Measurements from ENCODE around the genes CFAP141, ATP8B2, LENEP and MTX1.

GRCh38 chr1:154170163-154170859 is 21.6 kb downstream of the TPM3 start:
- RRBS: no CpG with 5 or more reads among the region's 2 CpGs

DNA sequence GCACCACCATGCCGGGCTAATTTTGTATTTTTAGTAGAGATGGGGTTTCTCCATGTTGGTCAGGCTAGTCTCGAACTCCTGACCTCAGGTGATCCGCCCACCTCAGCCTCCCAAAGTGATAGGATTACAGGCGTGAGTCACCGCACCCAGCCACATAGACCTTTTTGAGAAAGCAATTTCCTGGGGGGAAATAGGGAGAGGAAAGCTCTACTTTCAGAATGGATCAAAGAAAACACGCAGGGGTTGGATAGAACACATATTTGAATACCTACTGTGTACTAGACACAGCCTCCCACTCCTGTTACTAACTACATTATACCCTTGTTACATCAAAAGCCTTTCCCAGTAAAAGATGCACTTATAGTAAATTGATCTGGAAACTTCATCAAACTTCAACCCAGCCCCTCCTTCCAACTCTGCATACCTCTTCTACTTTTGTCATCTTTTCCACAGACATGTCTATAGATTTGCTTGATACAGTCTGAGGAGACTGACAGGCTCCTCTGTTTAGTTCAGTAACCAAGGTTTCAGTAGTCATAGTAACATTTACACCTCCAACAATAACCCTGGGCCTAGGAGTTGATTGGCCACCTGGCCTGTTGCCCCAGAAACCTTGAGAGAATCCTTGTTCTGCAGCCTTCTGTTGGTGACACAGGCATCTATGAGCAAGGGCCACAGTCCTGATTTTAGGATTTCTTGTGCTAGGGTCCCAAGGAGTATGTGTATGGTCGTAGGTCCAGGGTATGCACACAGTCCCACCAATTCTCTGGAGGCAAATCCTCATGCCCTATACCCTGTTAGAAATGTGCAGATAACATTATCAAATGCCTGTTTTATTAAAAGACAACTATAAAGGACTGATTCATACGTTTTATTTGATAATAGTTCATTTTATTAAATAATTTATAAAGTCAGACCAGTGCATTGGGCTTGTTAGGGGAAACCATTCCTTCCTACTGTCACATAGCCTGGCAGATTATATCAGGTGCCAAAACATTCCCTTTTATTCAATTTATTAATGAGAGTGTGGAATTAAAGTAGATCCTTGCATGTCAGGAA is at the start of gene CFAP141:
CFAP141 (minus strand) TSS at position 483 of the 1,059 bp plus-strand sequence.
- RRBS: no CpG with 5 or more reads among the region's 8 CpGs

GRCh38 chr1:154260774-154261132 is 11.7 kb upstream of the HAX1 start:
- RRBS: 95% methylated on average over 4 of the region's 8 CpGs

GRCh38 chr1:154325098-154326123 is at the start of gene ATP8B2:
TSS of gene ATP8B2 (plus strand) at chr1:154325525.
- RRBS: 3% methylated on average over 39 of the region's 88 CpGs

- RRBS: no CpG with 5 or more reads among the region's 12 CpGs
Observed at GRCh38 chr1:154337106-154338343, 12.2 kb downstream of the ATP8B2 start.

- RRBS: no CpG with 5 or more reads among the region's 24 CpGs
Observed at GRCh38 chr1:154343574-154344574, 18.5 kb downstream of the ATP8B2 start.

DNA sequence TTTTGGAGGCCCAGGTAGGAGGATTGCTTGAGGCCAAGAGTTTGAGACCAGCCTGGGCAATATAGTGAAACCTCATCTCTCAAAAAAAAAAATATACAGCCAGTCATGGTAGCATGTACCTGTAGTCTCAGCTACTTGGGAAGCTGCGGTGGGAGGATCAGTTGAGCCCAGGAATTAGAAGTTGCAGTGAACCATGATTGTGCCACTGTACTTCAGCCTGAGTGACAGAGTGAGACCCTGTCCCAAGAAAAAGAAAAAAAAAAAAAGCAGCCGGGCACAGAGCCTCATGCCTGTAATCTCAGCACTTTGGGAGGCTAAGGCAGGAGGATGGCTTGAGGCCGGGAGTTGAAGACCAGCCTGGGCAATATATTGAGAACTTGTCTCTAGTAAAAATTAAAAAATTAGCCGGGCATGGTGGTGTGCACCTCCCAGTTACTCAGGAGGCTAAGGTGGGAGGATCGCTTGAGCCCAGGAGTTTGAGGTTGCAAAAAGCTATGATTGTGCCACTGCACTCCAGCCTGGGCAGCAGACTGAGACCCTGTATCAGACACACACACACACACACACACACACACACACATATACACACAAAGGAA is 20.5 kb downstream of the IL6R start:
- RRBS: no CpG with 5 or more reads among the region's 5 CpGs

GRCh38 chr1:154477891-154478633 is 24.0 kb upstream of the TDRD10 start:
- RRBS: no CpG with 5 or more reads among the region's 10 CpGs

DNA sequence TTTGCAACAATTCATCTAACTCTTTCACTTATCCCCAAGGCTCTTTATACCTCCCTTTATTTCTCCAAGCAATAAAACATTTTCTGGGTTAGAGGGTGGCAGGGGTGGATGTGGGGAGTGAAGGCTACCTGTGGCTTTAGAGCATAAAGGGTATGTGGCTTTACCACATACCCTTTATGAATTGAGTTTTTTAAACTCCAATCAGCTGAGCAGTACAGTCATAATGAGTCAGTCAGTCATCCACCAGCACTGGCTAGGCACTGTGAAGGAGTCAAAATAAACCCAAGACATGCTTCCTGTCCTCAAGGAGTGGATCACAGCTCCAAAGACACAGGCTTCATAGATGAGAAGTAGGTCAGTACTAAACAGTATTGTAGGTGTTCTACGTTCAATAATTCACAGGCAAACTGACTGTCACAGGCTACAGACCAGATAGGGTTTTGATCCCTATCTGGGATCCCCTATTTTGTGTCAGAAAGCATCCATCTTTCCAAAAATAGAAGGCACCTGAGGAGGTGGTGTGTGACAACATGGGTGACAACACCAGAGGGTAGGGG is 2.5 kb upstream of the TDRD10 start:
- RRBS: no CpG with 5 or more reads among the region's 1 CpG

- RRBS: no CpG with 5 or more reads among the region's 3 CpGs
Observed at GRCh38 chr1:154555350-154555639, 3.2 kb downstream of the UBE2Q1 start.

GRCh38 chr1:154860202-154861007 is 9.7 kb downstream of the KCNN3 start:
- RRBS: 15% methylated on average over 2 of the region's 13 CpGs

- RRBS: no CpG with 5 or more reads among the region's 13 CpGs
Observed at GRCh38 chr1:154863630-154864243, 6.3 kb downstream of the KCNN3 start.

DNA sequence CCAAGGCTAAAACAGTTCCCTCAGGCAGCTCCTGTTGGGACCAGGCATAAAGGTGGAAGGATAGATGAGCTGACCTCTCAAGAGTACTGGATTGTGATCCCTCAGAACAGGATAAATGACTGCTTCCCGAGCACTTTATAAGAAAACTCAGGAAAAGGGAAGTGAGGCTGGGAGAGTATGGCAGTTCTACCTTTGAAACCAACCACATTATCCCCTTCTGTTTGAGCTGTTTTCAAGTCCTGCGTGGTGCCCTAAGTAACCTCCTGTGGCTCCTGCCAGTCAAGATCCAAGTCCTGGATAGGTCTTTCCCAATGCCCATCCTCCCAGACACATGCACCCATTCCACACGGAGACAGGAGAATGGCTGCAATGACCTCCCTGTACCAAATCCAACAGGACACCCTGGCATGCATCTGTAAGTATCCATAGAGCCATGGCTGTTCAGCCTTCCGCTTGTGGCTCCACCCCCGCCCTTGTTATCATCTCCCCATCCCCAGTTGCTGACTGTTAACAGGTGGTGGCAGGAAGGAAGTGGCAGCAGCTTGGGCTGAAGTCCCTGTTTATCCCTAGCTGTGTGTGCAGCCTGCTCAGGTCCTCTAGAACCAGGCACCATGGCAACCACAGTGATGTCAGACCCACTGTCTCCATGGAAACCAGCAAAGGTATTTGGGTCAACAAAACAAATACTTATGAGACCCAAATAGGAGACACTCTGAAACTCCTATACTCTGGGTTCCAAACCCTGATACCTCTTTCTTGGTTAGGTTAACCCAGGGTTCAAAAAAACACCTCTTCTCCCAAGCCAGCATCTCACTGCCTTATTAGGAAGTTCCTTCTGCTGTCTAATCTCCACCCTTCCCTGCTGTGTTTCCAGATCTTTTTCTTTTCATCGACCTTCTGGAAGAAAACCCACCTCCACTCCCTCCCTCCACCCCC is 866 bp downstream of the PBXIP1 start:
- RRBS: no CpG with 5 or more reads among the region's 6 CpGs

GRCh38 chr1:154992858-154993678 is at the start of gene LENEP:
TSS of gene LENEP (plus strand) at chr1:154993586.
- RRBS: no CpG with 5 or more reads among the region's 16 CpGs

DNA sequence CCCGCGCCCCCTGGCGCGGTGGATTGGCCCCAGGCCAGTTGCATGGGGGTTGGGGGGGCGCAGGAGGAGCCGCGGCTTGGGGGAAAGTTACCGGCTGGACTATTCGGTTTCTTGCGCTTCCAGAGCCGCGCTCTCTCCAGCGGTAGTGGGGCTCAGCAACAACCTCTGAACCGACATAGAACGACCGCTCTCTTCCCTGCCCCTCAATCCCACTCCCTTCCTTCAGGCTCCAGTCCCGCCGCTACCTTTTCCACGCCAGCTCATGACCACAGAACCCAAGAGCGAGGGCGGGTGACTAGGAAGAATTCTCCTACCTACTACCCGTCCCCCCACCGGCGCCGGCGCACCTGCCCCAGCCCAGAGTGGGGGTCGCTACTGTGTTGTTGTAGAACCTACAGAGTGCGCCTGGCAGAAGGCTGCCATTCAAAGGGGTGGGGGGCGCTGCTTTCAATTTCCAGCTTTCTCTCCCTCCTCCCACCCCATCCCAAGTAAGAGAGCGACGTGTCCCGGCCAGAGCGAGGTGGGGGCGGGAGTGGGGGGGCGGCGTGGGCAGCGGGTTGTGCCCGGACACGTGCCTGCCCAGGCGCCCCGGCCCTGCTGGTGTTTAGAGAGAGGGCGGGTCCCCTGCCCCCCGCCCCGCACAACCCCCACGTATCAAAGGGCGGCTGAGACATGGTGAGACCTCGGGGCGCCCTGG is 916 bp downstream of the ZBTB7B start:
- RRBS: 3% methylated on average over 7 of the region's 48 CpGs

DNA sequence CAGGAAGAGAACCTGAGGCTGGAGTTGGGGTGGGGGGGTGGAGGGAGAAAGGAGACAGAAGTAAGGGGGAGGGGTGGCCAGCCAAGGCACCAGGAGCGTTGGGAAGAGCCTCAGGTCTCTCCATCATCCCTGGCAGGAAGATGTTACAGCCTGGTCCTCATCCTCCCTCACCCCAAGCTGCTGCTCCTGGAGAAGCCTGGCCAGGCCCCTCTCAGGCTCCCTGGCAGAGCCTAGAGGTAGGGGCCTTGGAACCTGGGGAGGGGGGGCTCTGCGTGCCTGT is 8.1 kb downstream of the ZBTB7B start:
- RRBS: no CpG with 5 or more reads among the region's 2 CpGs

DNA sequence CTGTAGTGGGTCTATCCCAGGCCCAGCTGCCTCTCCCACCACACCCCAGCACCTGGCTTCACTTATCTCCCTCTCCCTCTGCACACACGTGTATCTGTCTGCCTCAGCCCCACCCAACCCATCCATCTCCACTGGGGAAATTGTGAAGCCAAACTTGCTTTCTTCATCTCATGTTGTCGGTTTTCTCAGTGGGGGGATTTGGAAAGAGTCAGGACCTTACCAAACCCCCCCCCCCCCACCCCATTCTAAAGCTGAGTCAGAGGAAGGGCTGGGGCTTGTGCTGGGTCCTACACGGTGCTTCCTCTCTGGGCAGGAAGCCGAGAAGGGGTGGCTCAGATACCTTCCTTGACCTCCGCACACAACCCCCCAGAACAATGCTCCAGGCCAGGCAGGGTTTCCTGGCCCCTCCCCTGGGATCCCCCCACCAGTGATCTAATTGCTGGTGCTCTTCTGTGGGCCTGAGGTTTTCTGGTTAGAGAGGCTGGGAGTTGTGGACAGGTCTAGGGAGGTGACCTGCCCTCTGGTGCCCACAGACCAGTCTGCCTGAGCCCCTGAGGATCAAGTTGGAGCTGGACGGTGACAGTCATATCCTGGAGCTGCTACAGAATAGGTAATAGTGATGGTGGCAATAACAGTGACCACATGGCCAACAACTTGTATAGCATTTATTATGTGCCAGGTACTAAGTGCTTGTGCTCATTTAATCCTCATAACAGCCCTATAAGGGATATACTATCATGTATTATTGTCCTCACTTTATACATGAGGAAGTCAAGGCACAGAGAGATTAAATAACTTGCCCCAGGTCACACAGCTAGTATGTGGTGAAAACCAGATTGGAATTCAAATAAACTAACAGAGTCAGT is 2.0 kb downstream of the ADAM15 start:
- RRBS: no CpG with 5 or more reads among the region's 6 CpGs

GRCh38 chr1:155120060-155120817 is 7.4 kb upstream of the EFNA1 start:
- RRBS: no CpG with 5 or more reads among the region's 13 CpGs

- RRBS: 3% methylated on average over 24 of the region's 70 CpGs
Observed at GRCh38 chr1:155208368-155209348, at the start of gene MTX1. TSS of gene MTX1 (plus strand) at chr1:155208695.

Measured in GM06990 (cell line).